Skeletal muscle cell (primary cell): ENCODE measurements around the gene PTPRE.

DNA sequence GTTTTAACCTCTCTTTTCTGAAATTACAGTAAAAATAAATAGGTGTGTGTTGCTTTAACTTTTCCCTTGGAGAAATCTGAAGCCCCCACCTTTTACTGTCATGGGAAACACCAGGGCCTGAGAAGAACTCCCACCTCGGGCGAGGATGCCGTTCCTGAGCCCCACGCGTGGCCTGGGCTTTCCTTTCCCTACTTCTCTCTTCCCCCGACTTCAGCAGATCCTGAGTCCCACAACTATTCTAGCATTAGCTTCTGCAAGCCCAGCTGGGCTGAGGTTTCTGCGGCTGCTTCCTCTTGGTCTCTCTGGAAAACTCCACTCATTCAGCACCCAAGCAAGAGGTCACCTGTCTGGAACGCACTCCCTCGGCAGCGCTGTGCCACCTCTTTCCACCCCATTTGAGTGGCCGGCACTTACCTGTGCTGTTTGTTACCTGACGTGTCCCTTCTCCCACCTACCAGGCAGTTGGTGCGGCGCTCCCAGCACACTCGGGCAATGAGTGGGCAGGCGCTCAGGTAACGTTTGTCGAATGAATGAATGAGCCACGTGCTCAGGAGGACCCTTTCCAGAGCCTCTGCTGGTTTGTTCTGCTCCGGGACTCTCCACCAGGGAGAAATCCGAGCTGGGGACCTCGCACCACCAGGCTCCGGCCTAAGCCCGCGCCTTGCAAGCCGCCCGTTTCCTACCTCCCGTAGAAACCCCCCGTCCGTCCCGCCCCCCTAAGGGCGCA lies 639 bp upstream of the DOCK1 start:
- RRBS: 1% methylated on average over 4 of the region's 32 CpGs

- RRBS: no CpG with 5 or more reads among the region's 8 CpGs
These were observed 24.0 kb downstream of the DOCK1 start for GRCh38 chr10:126929078-126929777.

DNA sequence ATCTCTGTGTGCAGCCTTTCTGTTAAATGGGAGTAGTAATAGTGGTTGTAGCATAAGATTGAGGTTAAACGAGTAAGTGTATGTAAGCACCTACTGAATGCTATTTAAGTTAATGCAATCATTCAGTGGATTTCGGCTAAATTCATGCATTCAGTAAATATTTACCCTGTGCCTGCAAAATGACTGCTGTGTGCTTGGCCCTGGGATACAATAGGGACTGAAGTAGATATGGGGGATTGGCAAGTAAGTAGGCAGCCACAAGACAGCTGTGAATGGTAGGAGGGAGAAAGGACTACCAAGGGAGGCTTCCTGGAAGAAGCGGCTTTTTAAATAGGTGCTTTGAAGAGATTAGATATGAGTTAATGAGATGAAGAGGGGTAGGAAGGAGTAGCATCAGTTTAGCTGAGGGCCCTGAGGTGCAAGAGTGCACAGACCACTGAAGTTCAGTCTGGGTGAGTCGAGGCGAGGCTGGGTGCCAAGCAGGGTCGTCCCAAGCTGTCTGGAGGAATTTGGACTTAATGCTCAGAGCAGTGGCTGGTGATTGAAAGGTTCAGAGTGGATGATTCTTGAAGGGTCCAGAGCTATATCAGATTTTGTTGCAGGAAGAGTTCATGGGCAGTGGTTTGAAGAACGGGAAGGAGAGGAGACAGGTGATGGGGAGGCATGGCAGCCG lies 38.3 kb downstream of the DOCK1 start:
- RRBS: no CpG with 5 or more reads among the region's 8 CpGs

- RRBS: no CpG with 5 or more reads among the region's 4 CpGs
These were observed 156.8 kb upstream of the NPS start for GRCh38 chr10:127392250-127392668.

- RRBS: no CpG with 5 or more reads among the region's 13 CpGs
These were observed 107.8 kb upstream of the NPS start for GRCh38 chr10:127441227-127441769.

- RRBS: no CpG with 5 or more reads among the region's 6 CpGs
These were observed 27.7 kb downstream of the NPS start for GRCh38 chr10:127576850-127577174.

DNA sequence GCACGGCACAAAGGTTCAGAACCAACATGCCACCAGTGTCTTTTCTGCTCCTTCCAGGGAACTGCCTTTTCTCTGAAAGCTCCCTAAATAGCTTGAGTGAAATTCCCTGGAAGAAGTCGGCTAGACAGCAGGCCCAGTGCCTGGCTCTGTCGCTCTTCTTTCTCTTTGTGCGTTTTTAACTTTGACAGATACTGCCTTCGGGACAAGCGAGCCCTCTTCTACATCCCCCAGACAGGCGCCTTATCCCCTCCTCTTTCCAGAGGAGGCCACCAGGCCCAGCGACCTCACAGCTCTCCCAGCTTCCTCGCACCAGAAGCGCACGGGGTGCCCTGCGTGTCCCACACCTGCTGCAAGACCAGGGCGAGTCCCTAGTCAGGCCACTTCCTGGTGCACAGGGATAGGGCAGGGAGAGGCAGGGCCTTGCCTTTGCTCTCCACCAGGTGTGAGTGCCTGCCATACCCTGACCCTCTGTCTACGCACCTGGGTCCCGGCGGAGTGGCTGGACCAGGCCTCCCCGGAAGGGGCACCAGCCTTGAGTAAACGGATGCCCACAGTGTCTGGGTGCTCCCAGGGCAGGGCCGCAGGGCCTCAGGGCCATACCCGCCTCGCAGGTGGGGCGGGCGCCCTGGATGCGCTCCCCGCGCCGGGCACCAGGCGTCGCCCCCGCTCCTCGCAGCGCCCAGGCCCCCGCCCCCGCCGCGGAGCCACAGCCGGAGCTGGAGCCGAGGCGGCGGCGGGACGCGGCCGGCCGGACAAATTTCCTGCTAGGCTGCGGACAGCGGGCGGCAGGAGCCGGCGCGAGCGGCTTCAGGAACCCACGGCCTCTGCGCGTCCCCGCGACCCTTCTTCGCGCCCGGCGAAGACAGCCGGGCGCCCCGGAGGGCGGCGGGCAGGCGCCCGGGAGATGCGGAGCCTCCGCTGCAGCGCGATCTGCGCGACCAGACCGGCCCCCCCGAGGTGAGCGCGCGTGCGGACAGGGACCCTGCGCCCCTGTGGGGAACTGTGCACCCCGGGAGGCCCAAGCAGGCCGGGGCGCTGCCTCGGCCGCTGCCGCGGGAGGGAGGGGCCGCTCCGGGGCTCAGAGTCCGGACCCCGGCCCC lies at the start of gene PTPRE:
Gene PTPRE (plus strand): TSS at position 751 of the 1,100 bp plus-strand sequence.
- RRBS: 1% methylated on average over 51 of the region's 92 CpGs

GRCh38 chr10:127922935-127923444 lies 16.1 kb downstream of the PTPRE start:
- RRBS: no CpG with 5 or more reads among the region's 8 CpGs

DNA sequence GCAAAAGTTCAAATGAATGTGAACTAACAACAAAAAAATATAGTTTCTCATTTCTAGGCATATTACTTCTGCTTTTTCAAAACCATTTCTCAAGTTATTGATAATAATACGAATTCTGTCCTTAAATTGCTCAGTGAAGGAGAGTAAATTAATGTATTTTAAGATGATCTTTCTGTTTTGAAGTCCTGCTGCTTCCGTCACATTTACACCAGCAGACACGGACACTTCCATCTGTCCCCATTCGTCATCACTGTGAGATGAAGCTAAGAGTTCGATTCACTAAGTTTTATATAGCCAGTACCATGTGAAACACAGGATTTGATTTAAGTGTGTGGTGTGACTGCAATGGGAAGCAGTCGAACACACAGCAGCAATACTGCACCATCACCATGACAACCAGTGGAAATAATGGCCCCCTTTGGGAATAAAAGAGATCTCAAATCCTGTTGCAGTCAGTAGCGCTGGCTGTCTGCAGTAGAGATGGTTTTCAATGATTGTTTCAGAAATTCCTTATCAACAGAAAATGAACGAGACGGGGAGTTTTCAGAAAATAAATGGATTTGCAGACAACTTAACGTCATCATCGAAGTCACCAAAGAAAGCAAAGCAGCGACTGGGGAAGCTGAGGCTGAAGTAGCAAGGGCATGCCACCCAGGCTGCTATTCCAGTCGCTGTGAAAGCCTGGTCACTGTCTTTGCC lies 90.9 kb downstream of the PTPRE start:
- RRBS: no CpG with 5 or more reads among the region's 13 CpGs

- RRBS: no CpG with 5 or more reads among the region's 4 CpGs
These were observed 93.6 kb downstream of the PTPRE start for GRCh38 chr10:128000528-128000960.

DNA sequence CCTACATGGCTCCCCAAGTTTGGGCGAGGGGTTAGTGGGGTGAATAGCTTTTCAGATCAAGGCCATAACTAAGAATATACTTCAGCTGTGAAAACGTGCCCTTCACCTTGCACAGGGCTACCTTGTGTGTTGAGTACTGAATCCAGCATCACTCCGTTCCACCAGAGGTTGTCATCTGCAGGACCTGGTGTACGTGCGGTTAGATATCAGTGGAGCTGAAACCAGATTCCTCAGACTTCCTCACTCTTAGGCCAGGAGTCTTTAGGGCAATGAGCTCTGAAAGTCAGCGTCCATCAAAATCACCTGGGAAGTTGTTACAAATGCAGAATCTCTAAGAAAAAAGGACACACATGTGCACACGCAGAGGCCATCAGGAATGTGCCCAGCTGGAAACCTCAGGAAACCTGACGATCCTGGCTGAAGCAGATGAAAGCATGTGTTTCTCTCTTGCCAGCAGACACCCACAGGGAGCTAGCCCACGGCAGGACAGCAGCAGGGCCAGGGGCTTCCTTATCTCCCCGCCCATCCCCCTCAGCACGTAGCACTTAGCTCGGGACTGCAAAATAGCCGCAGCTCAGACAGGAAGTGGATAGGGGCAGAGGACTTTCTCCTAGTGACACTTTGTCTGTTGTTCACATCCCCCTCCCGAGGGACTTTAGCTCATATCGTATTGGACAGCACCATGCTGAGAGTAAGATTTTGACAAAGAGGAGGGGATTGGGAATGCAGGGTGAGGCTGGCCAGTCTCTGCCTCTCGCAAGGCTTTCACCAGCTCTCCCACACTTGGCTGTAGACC lies 64.0 kb downstream of the MKI67 start:
- RRBS: no CpG with 5 or more reads among the region's 16 CpGs

DNA sequence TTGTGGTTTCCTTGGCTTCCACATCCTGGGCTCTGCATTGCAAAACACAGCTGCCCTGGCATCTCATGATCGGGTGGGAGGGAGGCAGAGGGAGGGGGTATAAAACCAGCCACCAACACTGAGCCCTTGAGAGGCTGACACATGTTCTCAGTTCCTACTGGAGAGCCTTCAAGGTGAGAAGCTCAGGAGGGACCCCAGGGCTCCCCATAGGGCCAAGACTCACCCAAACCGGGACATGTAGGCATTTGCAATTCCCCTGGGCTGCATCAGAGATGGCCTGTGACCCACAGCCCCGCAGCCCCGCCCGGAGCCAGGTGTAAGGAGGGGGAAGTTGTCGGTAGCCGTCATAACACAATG lies 61.4 kb downstream of the MKI67 start:
- RRBS: 52% methylated on average over 4 of the region's 7 CpGs

DNA sequence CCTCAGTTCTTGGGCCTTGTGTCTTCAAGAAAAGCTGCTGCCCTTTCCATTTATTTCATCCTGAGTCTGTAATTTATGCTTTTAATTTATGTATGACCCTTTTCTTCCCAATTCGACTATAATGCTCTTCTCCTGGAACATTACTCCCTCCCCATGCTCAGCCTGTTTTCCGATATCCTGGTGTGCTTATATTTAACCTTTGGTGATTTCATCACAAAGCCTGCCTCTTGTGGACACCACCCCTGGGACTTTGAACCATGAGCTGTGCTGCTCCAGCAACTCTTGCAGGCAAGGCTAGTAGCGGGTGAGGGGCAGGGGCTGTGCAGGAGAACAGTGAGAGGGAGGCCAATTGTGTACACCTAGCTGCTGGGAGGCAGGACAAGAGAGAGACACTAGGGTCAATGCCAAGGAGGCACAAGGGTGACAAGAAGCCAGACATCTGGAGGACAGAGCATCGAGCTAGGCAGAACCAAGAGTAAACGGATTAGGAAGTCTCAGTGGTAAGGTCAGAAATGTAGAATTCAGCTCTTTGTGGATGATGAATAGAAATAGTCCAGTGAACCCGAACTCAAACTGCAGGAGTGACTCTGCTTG lies 30.8 kb upstream of the MKI67 start:
- RRBS: no CpG with 5 or more reads among the region's 6 CpGs

DNA sequence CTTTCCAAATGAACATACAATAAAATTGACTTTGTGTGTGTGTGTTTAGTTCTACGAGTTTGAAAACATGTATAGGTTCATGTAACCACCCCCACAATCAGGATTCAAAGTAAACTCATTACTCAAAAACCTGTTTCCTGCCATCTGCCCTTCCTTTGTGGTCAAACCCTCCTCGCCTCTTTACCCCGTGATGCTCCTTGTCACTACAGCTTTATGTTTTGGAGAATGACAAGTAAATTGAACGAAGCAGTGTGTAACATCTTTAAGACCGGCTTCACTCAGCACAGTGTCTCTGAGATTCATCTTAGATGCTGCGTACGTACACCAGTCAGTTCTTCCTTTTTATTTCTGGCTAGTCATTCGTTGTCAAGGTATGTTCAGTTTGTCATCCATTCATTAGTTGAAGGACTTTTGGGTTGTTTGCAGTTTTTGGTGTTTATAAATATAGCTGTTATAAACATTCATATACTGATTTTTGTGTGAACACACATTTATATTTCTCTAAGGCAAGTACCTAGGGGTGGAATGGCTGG lies 54.7 kb upstream of the MKI67 start:
- RRBS: no CpG with 5 or more reads among the region's 8 CpGs

DNA sequence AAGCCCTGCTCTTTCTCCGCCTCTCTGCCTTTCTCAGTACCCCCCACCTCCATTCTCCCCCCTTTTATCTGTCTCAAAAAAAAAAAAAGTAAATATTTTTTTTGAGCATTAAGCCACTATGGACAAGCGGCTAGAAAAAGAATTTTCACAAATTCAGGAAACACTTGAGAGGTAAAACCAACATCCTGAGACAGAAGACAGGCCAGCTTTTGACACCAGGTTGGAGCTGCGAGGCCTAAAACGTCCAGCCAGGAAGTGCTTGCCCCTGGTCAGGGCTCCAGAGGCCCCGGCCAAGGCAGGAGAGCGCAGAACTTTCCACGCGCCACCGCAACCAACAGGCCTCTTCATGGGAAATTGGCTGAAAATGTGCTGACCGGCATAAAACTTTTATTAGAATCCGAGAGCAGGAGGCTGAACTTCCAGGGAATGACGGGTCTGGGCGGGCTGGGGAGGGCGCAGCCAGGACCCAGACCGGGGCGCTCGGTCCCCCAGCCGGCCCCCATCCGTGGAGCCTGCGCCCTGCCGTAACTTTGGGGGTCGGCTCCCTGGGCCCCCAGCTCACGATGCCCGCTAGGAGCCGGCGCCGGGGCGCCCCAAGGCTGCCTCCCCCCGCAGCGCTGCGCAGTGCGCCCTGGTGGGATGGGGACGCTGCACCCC lies 413.9 kb upstream of the MKI67 start:
- RRBS: 17% methylated on average over 17 of the region's 33 CpGs

DNA sequence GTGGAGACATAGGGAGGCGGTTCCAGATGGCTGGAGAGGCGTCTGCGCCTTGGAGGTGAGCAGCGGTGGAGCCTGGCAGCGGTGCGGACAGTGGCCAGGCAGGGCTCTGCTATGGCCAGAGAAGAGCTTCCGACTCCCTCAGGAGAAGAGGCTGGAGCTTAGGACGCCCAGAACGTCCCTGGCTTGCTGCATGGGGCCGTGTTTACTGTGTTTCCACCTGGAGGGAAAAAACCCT lies 447.0 kb upstream of the MKI67 start:
- RRBS: no CpG with 5 or more reads among the region's 10 CpGs

GRCh38 chr10:129249108-129249645 lies 217.9 kb upstream of the MGMT start:
- RRBS: no CpG with 5 or more reads among the region's 2 CpGs

GRCh38 chr10:129946353-129946771 lies 17.7 kb downstream of the EBF3 start:
- RRBS: no CpG with 5 or more reads among the region's 11 CpGs

- RRBS: no CpG with 5 or more reads among the region's 10 CpGs
These were observed 8.5 kb upstream of the GLRX3 start for GRCh38 chr10:130127625-130128220.

DNA sequence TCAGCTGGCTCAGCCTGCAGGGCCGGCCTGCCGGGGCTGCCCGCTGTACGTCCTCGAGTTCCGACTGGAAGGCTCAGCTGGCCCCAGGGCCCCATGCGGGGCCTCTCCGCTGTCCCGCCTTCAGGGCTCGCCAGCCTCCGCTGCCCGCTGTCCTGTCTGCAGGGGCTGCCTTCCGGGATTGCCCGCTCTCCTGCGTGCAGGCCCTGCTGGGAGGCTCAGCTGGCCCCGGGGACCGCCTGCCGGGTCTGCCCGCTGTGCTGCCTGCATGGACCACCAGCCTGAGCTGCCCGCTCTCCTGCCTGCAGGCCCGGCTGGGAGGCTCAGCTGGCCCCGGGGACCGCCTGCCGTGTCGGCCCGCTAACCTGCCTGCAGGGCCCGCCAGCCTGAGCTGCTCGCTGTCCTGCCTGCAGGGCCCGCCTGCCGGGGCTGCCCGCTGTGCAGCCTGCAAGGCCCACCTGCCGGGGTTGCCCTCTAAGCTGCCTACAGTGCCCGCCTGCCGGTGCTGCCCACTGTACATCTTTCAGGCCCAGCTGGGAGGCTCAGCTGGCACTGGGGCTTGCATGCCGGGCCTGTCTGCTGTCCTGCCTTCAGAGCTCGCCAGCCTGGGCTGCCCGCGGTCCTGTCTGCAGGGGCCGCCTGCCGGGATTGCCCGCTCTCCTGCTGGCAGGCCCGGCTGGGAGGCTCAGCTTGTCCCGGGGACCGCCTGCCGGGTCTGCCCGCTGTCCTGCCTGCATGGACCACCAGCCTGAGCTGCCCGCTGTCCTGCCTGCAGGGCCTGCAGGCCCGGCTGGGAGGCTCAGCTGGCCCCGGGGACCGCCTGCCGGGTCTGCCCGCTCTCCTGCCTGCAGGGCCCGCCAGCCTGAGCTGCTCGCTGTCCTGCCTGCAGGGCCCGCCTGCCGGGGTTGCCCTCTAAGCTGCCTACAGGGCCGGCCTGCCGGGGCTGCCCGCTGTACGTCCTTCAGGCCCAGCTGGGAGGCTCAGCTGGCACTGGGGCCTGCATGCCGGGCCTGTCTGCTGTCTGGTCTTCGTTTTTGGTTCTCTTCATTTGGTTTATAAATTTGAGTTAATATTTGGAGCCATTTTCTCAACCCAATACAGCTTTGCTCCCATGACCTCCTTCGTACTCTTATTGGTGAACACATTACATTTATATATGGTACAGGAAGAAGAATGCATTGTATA lies 165.1 kb downstream of the GLRX3 start:
- RRBS: 31% methylated on average over 14 of the region's 63 CpGs